Astrocyte (in vitro differentiated cells and primary cell): ENCODE measurements around the gene ANKRD49.

- PRO-cap: bidirectional peak, plus-strand start at chr11:93444931, minus-strand start at chr11:93444638
- RRBS, 2 experiments: no CpG with 5 or more reads among the region's 17 CpGs
Measured at GRCh38 chr11:93444346-93445197, 98.6 kb downstream of the SMCO4 start.

GRCh38 chr11:93499177-93499506 is 44.0 kb downstream of the SMCO4 start:
- PRO-cap: no peak
- RRBS, 2 experiments: no CpG with 5 or more reads among the region's 3 CpGs

DNA sequence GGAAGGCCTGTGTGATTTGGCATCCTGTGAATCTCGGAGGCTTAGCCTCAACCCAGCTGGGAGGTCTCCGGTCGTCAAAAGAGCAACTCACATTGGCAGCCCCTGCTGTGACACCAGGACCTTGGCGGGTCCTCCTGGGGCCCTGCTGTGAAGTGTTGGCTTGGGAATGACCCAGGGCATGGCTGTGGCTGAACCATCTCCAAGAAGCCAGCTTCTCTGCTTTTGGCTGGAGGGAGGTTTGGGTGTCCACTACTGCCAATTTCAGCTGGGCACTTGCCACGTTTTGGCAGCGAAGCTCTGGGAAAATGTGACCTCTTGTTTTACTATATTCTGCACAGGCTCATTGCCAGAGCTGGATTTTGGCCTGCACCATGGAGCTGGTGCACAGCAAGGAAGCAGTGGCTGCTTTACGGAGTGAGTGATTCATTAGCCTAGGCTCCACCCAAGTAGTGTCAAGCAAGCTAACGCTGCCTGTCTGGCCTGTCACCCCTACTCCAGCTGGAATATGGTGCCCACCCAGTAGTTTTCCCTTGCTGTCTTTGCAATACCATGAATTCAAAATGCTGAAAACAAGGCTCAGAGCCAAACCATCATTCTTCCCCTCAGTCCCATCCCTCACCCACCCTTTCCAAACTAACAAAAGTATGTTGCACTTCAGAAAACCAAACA is 24.3 kb upstream of the SMCO4 start:
- PRO-cap: no peak
- RRBS, 2 experiments: no CpG with 5 or more reads among the region's 8 CpGs

- PRO-cap: no peak
- RRBS, 2 experiments: no CpG with 5 or more reads among the region's 5 CpGs
Measured at GRCh38 chr11:93570675-93571274, 27.6 kb upstream of the SMCO4 start.

GRCh38 chr11:93739023-93739873 is 2.0 kb downstream of the TAF1D start:
- PRO-cap: bidirectional peak, plus-strand start at chr11:93740057, minus-strand start at chr11:93739763
- RRBS, 2 experiments: no CpG with 5 or more reads among the region's 9 CpGs

DNA sequence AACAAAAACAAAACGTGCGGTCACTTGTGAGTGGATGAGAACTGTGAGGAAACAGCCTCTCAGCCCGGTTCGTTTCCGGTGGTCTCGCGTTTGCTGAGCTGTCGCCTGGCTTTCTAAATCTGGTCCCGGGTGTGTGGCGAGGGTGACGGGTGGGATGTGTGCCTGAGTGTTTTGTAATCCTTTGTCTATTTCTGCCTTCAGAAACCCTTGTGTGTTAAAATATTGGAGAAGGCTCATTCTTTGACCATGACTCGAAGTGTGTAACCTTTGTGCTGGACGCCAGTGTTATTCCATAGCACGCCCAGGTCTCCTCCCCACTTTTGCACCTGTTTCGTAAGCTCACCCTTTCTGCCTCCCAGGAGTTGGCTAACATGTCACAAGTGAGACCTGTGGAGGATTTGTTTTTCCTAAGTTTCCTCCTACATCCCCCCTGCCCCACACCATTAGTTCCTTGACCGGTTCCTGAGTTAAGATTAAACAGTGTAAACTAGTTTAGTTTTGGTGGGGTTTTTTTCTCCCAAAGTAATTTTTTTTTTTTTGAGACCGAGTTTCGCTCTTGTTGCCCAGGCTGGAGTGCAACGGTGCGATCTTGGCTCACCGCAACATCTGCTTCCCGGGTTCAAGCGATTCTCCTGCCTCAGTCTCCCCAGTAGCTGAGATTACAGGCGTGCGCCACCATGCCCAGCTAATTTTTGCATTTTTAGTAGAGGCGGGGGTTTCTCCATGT is 453 bp downstream of the C11orf54 start:
- PRO-cap: no peak
- RRBS, 2 experiments: 4% methylated on average over 5 of the region's 26 CpGs; no CpG with 5 or more reads in 1 of the 2 experiments

DNA sequence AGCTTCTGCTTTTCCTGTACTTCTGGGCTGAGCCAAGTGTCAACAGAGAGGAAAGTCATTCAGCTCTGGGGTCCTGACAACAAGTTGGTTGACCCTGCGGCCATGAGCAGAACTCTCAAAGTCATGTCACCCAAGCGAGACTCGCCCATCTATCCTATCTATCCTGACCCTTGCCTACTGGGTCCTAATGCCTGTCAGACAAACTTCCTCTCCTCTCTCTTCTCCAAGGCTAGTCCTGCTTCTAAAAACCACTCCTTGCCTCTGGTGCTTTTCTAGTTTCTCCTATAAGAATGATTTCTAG is 9.7 kb upstream of the PANX1 start:
- PRO-cap: no peak
- RRBS, 2 experiments: no CpG with 5 or more reads among the region's 3 CpGs

DNA sequence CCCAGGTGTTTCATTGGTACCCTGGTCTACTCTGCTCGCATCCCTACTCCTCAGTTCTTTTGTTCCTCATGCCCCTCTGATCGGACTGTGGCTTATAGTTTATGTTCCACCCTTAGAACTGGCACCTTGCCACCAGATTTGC is 884 bp downstream of the PANX1 start:
- PRO-cap: no peak
- RRBS, 2 experiments: no CpG with 5 or more reads among the region's 2 CpGs

DNA sequence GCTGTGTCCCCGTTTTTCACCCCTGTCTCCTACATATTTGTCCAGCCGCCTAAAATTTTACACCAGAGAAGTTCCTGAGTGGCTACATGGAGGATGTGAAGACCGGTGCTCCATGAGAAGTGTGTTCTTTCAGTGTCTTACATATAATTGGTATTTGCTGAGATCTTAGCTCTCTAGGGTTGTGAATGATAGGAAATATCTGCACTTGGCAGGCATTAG is 1.1 kb downstream of the PANX1 start:
- PRO-cap: no peak
- RRBS, 2 experiments: no CpG with 5 or more reads among the region's 3 CpGs

DNA sequence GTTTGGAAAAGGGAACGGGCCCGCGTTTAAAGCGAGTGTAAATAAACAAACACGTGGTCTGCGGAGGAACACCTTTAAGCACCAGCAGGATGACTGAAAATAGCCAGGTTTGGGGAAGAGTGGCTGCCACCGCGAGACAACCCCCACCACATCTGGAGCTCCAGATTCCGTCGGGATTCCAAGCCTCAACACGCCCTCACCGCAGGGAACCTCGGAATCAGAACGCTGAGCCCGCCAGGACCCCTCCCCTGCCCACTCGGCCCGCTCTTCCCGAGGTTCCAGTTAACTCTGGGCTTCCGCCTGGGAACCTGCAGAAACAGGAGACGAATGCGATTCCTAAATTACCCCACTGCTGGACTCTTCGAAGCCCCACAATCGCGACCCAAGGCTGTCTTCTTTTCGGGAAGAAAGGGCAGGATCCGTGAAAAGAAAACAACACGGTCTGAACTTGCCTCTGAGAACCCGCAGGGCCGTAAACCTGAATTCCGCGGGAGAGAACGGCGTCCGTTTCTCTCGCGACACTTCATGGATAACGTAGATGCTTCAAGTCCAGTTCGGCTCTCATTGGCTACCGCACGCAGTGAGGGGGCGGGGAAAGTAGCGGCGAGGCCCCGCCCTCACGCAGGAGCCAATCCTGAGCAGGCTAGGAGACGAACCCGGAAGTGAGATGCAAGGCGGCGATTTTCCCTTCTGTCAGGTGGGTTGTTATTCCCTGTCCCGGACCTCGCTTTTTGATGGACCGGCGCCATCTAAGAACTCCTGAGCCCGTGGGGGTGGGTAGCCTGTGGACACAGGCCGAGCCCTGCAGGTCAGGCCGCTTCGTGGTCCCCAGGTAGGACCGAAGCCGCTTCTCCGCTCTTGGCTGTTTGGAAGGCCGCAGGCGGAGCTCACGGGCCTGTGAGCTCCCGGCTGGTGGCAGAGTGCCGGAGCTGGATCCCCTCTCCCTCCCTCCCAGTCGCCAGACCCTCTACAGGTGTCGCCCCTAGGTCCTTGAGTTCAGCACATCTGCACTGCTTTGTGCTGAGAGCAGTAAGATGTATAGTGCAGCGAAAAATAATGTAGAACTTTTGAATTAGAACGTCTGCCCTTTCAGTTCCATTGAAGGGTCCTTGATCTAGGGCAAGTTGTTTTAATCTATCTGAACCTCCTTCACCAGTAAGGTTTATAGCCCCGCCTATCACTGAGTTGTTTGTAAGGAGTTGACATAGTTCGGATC is at the start of gene ANKRD49:
ANKRD49 (plus strand) TSS at position 646 of the 1,216 bp plus-strand sequence.
- PRO-cap: bidirectional peak, plus-strand start at position 252 of the sequence, minus-strand start at position 217 of the sequence; bidirectional peak, plus-strand start at position 665 of the sequence, minus-strand start at position 474 of the sequence
- RRBS, 2 experiments: 0 to 7% methylated on average over 1 to 4 of the region's 71 CpGs

- PRO-cap: no peak
- RRBS, 2 experiments: no CpG with 5 or more reads among the region's 3 CpGs
Measured at GRCh38 chr11:94536930-94537393, 6.8 kb upstream of the FUT4 start.

DNA sequence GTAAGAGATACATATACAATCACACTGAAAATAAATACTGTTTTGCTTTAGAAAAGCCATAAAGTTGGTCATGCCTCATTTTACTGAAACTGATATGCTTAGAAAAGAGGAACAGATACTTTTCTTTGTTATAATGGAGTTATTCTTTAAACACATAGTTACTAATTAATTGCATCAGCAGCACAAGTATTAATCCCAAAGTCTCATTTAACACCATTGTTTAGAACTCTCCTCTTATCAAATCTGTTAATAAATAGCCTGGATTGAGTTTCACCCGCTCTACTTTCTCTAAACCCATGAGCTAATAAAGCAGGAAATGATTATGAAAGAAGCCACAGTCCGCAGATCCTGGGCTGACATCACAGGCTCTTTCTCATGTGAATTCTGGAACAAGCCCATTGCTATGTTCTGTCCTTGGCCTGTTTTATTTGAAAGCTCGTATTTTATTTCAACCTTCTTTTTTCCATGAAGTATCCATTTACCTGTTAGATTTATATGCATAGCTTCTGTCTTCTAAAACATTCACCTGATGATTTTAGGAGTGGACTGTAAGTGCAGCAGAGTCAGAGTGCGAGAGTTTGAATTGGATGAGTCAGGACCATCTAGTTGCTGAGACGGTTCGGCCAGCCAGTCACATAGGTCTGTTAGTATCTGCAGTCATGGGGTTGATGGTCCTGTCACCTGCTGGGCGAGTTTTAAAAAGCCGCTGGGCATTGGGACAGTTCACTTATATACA is 35.6 kb downstream of the PIWIL4 start:
- PRO-cap: no peak
- RRBS, 2 experiments: no CpG with 5 or more reads among the region's 8 CpGs

DNA sequence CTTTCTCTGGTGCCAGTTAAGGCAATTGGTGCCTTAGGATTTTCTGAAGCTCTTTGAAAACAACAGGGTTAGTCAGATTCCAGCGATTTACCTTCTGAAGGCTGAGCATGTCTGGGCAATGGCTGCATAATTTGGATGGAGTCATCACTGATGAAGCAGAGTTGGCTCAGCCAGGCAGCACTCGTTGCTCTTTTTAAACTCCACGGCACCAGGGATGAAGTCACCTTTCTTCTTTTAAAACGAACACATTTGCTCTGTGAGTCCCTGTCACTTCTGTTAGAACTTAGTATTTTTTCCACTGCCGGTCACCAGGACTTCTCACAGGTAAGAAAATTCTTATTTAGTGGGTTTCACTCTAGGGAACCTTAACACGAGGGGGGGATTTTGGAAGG is 61.9 kb upstream of the AMOTL1 start:
- PRO-cap: no peak
- RRBS, 2 experiments: no CpG with 5 or more reads among the region's 6 CpGs

DNA sequence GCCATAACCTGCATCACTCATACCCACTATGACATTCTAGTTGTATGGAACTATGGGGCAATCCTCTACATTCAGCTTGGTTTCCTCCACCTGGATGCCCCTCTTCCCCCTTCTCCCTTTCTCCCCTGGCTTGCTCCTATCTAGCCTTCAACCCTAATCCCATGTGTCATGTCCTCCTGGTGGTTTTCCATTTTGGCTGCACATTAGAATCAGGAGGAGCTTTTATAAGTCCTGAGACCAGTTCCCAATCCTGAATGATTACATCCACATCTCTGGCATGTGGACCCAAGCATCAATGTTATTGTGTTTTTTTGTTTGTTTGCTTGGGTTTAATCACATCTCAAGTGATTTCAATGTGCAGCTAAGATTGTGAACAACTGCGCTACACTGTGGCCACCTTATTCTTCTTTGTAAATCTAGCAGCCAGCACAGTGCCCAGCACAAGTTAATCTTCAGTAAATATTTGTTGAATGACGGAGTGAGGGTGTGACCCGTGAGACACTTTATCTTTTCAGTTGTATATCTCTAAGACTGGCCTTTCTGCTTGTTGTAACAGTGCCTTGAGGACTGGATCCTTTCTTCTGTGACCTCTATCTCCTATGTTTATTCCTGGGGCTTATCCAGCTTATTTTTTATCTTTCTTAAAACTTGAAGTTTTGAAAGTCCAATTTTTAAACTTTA is 21.6 kb upstream of the AMOTL1 start:
- PRO-cap: no peak
- RRBS, 2 experiments: no CpG with 5 or more reads among the region's 3 CpGs

GRCh38 chr11:94750489-94751239 is 17.5 kb upstream of the AMOTL1 start:
- PRO-cap: no peak
- RRBS, 2 experiments: no CpG with 5 or more reads among the region's 10 CpGs

DNA sequence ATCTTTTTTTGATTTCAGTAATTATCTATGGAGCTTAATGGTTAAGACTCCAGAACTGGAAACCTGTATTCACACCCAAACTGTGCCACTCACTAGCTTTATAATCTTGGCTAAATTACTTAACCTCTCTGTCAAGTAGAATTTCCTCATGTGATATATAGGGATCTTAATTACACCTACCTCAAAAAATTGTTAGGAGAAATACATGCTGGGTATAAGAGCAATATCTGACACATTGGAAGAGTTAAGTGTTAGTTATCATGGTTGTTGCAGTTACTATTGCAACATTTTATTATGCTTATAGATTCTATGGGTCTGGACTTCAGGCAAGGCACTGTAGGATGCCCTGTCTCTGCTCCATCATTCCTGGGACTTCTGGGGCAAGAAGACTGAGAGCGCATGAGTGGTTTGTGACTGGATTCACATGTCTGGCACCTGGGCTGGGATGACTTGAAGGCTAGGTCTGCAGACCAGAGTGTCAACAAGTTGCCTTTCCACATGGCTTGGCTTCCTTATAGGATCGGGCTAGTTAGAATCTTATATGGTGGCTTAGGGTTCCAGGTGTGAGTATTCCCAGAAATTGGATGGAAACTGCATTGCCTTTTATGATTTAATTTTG is 10.3 kb downstream of the AMOTL1 start:
- PRO-cap: no peak
- RRBS, 2 experiments: no CpG with 5 or more reads among the region's 2 CpGs

GRCh38 chr11:94831249-94831758 is 63.1 kb downstream of the AMOTL1 start:
- PRO-cap: no peak
- RRBS, 2 experiments: no CpG with 5 or more reads among the region's 4 CpGs

- PRO-cap: no peak
- RRBS, 2 experiments: no CpG with 5 or more reads among the region's 3 CpGs
Measured at GRCh38 chr11:95092696-95093547, 3.3 kb downstream of the ENDOD1 start.

DNA sequence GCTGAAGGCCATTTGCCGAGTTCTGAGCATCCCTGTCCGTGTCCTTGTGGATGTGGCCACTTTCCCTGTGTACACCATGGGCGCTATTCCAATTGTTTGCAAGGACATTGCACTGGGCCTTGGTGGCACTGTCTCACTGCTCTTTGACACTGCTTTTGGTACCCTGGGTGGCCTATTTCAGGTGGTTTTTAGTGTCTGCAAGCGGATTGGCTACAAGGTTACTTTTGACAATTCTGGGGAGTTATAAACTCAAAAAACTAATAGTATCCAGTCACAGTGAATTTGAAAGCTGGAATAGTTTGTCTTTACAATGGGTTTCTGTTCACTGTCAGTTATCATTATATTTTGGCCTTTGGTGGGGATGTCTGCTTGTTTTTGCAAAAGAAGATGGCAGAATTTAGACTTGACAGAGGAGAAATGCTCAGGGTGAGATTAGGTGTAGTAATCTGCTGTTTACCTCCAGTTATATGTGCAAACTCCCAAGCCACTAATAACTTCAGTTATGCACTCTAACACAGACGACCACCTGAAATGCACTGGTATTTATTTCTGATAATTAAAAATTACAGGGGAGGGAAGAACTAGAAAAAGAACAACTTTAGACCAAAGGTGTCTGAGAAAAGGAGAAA is 39.8 kb downstream of the ENDOD1 start:
- PRO-cap: no peak
- RRBS, 2 experiments: no CpG with 5 or more reads among the region's 5 CpGs

DNA sequence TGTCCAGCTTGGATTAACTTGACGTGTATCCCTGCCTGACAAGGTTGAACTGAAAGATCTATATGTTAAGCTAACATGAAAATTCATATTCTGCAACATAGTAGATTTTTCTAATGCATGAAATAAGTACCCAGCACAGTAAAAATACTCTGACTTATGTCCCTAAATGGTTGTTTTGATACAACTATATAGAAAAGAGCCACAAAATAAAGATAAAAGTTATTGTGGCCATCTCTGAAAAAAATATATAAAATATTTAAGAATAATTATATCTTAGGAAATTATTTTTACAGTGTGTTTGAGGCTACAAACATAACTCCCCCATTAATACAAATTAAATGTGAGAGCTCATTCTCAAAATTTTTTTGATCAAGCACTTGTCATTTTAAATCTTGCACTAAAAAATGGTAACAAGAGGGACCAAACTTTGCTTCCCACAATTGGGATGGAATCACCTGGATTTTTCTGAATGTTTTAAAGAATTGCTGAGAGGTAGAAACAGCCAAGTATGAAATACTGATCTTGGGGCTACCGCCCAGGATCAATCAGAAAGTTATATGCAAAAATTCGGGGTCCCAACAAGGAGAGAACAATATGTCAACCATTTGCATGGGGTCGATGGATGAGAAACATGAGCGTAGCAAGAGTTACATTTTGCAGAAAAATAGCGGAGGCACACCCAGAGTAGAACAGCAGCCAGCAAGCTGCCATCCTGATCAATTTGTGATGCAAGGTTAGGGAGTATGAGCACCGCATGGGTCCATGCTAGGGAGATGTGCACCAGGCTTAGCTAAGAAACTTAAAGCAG is 41.0 kb downstream of the ENDOD1 start:
- PRO-cap: no peak
- RRBS, 2 experiments: no CpG with 5 or more reads among the region's 7 CpGs